Psoas muscle (tissue), 2 donors: ENCODE measurements around a stretch of chr10.

DNA sequence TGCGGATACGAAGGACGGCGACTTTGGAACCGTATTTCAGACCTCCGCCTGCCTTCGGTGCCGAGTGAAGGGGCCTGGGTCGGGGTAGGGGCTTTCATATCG, 938 bp downstream of the ZNF503 start:
- PRO-cap, 2 experiments: no peak in any of the 2 experiments

DNA sequence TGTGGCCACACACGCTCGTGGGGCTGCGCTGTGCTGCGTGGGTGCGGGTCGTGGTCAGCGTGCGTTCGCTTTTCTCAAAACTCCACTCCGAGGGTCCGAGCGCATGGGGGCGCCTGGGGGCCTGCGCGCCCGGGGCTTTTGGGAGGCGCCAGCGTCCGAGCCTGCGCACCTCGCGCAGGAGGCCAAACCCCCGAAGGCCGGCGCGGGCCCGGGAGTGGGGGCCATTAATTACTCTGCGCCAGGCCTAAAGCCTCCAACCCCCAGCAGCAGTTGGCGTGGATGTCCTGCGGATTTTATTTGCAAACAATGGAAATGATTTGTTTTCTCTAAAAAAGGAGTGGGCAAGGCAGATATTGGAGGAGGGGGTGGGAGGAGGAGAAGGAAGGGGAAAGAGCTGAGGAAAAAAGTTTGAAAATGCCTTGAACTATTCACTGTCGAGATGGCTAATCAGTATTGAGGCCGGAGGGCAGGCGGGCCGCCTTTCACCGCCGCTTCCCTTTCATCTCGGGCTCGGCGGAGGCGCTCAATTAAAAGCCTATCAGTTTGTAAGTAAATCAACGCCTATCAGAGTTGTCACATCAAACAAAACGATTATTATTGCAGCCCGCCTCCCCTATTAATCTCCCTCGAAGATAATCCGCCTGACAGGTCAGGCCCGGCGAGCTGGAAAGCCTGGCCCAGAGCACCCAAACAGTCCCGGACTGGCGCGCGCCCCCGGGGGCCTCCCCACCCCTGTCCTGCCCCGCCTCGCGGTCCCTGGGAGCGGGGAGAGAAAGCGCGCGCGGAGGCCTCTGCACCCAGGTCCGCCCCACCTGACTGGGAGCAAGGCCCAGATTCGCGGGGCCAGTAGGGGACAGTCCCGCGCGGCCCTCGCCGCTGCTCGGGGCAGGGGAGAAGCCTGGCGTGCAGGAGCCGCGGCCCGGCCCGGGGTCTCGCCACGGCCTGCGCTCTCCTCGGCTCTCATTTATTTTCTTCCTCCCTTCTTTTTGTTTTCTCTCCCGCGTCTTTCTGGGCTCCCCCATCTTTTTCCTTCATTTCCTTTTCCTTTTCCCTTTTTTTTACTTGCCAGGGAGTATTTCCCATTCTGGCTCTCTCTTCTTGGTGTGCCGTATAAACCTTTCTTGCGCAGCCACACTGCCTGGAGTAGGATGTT, 3.6 kb upstream of the ZNF503 start:
- PRO-cap, 2 experiments: no peak in any of the 2 experiments

GRCh38 chr10:75439573-75440453, 8.4 kb downstream of the LRMDA start:
- PRO-cap, 2 experiments: no peak in any of the 2 experiments

- PRO-cap, 2 experiments: no peak in any of the 2 experiments
Observed at GRCh38 chr10:75521995-75522530, 90.6 kb downstream of the LRMDA start.

GRCh38 chr10:75623272-75623908, 192.0 kb downstream of the LRMDA start:
- PRO-cap, 2 experiments: no peak in any of the 2 experiments

DNA sequence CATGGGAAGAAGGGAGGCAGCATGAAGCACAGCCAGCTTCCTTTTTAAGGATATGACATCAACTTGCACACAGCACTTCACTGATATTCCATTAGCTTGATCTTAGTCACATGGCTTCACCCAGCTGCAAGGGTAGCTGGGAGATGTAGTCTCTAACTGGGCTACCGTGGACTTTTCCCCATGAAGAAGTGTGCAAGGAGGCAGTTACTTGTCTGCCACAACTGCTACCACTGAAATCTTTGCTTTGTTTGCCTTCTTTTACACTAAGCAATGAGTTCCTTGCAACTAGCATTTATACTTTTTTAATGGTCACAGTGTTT, 525.3 kb downstream of the LRMDA start:
- PRO-cap, 2 experiments: no peak in any of the 2 experiments

- PRO-cap, 2 experiments: no peak in any of the 2 experiments
Observed at GRCh38 chr10:76032413-76033003, 601.1 kb downstream of the LRMDA start.

GRCh38 chr10:76432354-76432657, 1000.9 kb downstream of the LRMDA start:
- PRO-cap, 2 experiments: no peak in any of the 2 experiments

DNA sequence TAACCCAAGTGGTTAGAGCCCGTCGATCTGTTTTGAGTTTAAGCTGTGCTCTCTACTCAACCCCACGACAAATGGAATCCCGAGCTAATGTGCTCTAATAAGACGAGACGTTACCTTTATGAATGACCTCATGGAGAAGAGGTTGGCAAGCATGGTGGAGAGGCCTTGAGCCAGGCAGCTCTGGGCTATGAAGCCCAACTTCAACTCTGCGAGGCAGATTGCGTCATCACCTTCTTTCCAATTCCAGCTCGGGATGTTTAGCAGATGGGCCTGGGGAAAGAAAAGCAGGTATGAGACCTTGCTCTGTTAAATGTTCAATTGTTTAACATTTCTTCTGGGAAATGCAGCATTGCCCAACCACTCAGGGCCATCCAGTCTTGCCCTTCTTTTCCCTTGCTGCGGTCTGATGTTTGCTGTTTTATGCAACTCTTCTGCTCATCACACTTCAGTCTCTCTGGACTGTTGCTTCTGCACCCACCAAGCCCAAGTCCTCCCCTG, 564.6 kb downstream of the KCNMA1 start:
- PRO-cap, 2 experiments: no peak in any of the 2 experiments

DNA sequence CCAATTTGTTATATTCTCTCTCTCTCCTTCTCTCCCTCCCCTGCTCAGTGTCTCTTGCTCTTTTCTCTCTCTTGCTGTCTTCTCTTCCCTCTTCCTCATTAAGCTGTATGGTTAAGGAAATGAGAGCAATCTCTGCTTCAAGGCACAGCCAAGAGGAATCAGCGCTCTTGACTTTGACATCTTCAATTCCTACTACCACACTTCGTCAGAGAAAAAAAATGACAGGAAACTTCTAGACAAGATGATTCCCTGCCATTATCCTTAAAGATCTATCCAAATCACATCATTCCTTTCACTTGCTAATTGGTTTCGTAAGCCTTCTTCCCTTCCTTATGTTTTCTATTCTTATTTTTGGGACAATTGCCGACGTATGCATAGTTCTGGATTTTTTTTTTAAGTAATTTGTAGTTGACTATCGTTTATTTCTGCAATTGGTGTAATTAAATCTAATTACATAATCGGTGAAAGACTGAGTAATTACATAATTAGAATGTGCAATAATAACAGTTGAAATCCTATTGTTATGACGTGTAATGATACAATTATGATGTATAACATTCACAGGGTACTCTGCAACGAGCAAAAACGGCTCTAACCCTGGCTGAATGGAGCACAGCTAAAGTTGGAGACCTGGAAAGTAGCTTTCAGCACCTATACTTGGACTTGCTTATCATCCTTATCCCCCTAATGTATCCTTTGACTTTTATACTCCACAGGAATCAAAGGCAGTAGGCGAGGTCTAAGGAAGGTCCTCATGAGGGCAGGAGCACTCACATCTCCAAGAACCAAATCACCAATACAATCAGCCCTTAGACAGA, 424.8 kb downstream of the KCNMA1 start:
- PRO-cap, 2 experiments: no peak in any of the 2 experiments

DNA sequence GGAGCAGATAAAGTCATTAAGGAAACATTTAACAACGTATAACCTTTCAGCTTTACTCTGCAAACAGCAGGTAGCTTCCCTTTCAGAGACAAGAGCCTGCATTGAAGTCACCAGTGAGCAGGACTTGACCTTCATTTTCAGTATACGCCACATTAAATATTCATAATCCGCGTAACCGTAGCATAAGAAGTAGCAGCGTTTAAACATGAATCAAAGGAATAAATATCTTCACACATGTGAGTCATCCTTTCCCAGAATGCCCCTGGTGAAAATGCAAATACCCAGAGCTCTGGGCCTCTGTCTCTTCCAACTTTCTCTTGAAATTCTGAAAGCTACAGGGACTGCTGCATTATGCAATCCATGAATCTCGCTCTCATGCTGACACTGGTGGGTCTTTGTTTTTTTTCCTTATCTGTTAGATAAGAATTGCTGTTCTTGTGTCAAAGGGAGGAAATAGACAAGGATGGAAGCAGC, 390.6 kb downstream of the KCNMA1 start:
- PRO-cap, 2 experiments: no peak in any of the 2 experiments

- PRO-cap, 2 experiments: no peak in any of the 2 experiments
Observed at GRCh38 chr10:77350589-77351154, 286.9 kb downstream of the KCNMA1 start.

DNA sequence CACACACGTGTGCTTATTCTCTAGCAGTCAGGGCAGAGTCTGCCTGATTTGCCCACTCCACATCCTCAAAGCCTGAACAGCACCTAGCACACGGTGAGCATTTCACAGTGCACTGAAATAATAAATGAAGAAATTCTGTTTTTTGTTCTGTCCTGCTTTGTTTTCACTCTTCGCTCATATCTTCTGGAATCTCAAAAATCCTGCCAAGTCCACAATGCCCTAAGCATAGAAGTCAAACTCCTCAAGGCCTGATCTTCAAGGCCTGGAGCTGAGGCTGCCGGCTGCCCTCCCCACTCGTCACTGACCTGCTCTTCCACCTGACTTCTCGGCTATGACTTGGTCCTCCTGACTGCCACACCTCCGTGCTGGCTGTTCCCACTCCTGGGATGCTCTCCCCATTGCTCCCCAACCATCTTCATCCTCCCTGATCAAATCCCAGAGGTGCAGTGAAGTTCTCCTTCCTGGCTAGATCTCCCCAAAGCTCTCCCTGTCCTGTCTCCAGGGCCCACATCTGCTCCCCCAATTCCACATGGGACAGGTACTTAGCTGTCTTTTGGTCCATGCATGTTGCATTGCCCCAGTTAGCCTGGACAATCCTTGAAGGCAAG, 220.8 kb downstream of the KCNMA1 start:
- PRO-cap, 2 experiments: no peak in any of the 2 experiments

DNA sequence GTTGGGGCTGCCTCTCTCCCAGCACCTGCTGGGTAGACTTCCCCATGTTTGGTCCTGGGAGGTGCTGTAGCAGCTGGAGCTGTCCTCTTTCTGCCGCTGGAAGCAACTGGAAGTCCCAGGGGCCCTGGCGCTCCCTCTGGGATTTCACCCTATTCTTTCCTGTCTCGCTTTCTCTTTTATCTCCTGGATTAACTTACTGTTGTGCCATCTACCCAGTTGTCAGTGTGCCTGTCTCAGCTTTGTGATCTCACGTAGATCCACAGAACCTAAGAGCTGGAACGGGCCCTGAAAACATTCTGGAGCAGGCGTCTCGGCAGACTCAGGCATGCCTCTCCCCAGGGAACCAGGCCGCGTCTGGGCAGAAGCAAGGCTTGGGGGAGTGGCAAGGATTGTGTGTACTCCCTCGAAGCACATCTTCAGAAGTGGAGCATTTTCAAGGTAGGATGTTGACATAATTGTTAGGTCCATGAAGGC, 87.3 kb downstream of the KCNMA1 start:
- PRO-cap, 2 experiments: no peak in any of the 2 experiments

- PRO-cap, 2 experiments: no peak in any of the 2 experiments
Observed at GRCh38 chr10:77553636-77553949, 84.0 kb downstream of the KCNMA1 start.

- PRO-cap, 2 experiments: no peak in any of the 2 experiments
Observed at GRCh38 chr10:77709935-77710678, 72.5 kb upstream of the KCNMA1 start.

DNA sequence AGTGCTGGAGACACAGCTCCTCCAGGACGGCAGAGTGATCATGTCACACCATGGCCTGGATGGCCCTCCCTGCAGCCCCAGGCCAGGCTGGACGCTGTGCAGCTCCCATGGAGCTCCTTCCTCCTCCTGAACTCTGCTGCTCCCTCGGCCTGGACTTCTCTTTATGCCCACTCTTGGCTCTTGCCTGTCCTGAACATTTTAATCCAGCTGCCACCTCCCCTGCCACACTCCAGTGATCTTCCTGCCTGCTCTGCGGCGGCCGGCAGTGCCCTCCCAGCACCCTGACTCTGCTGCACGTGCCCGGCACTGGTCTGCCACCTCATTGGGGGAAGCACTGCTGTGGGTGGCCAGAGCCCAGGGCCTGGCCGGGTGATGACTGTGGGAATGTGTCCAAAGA, 116.1 kb downstream of the DLG5 start:
- PRO-cap, 2 experiments: no peak in any of the 2 experiments

- PRO-cap, 2 experiments: no peak in any of the 2 experiments
Observed at GRCh38 chr10:77888939-77889786, 37.4 kb downstream of the DLG5 start.

GRCh38 chr10:77909261-77909771, 17.2 kb downstream of the DLG5 start:
- PRO-cap, 2 experiments: no peak in any of the 2 experiments

DNA sequence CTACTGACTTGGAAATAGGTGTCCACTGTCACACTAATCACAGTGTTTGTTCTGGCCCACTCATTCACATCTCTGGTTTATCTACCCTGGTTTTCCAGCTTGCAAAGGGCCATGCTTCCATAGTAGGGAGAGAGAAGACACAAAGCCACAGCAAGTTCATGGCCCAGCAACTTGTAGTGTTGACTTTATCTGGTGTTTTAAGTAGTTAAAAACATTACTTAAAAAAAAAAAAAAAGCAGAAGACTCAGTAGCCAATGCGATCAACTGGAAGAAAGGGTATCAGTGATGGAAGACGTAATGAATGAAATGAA, 35.1 kb downstream of the POLR3A start:
- PRO-cap, 2 experiments: no peak in any of the 2 experiments